ENCODE measurements around a stretch of chr10.

GRCh38 chr10:77948941-77949668 is 22.6 kb upstream of the DLG5 start:
- RRBS = no CpG with 5 or more reads among the region's 13 CpGs

GRCh38 chr10:78039400-78040514 is 6.1 kb downstream of the RPS24 start:
- RRBS = no CpG with 5 or more reads among the region's 6 CpGs

DNA sequence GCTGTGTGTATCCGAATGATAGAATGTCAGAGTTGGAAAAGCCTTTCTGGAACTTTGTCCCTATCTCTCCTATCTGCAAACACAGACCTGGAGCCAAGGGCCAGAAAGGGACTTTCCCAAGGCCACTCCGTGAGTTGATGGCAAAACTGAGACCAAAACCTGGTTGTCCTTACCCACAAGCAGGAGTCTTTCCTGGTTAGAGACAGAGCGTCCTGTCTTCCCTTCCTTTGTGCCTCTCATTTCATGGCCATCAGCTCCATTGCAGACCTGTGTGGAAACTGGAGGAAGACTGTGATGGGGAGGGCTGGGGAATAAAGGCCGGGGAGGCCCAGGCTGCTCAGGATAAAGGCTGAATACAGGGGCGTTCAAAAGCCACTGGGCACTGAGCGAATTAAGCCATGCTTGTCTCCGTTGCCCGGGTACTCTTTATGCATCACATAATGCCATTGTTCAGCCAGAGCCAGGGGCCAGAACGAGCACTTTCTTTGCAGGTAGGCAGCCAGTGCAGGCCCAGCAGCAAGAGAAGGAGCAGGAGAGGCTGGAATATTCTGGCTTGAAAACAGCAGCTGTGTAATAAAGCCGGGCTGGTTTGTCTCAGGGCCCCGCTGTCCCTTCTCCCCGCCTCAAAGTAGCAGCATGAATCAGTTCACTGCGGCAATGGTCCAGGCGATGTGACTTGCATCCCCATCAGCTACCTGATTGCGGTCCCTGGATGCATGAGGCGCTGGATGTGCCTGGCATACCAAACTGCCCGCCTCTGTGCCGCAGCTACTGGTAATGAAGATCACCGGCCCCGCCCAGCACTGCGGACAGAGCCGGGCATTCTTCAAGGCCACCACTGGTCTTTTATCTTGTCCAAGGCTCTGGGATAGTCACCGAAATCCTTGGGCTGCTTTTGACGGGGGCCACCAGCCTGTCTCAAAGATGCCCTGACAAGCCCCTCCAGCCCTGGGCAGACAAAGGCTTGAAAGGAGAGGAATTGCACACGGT is 143.1 kb downstream of the RPS24 start:
- RRBS = 88% methylated on average over 4 of the region's 25 CpGs

GRCh38 chr10:78215516-78216167 is 182.0 kb downstream of the RPS24 start:
- RRBS = 18% methylated on average over 5 of the region's 15 CpGs

- RRBS = no CpG with 5 or more reads among the region's 9 CpGs
Measured at GRCh38 chr10:78299775-78300430, 266.2 kb downstream of the RPS24 start.

GRCh38 chr10:78331847-78332392 is 298.3 kb downstream of the RPS24 start:
- RRBS = no CpG with 5 or more reads among the region's 9 CpGs

- RRBS = no CpG with 5 or more reads among the region's 9 CpGs
Measured at GRCh38 chr10:78401943-78402413, 368.3 kb downstream of the RPS24 start.

GRCh38 chr10:78408659-78409492 is 375.2 kb downstream of the RPS24 start:
- RRBS = no CpG with 5 or more reads among the region's 13 CpGs

- RRBS = no CpG with 5 or more reads among the region's 8 CpGs
Measured at GRCh38 chr10:78744656-78745096, 324.1 kb upstream of the ZMIZ1 start.

GRCh38 chr10:79022573-79023025 is 46.2 kb upstream of the ZMIZ1 start:
- RRBS = no CpG with 5 or more reads among the region's 15 CpGs

GRCh38 chr10:79023026-79023812 is 45.5 kb upstream of the ZMIZ1 start:
- RRBS = no CpG with 5 or more reads among the region's 13 CpGs

- RRBS = no CpG with 5 or more reads among the region's 20 CpGs
Measured at GRCh38 chr10:79141519-79142745, 73.2 kb downstream of the ZMIZ1 start.

DNA sequence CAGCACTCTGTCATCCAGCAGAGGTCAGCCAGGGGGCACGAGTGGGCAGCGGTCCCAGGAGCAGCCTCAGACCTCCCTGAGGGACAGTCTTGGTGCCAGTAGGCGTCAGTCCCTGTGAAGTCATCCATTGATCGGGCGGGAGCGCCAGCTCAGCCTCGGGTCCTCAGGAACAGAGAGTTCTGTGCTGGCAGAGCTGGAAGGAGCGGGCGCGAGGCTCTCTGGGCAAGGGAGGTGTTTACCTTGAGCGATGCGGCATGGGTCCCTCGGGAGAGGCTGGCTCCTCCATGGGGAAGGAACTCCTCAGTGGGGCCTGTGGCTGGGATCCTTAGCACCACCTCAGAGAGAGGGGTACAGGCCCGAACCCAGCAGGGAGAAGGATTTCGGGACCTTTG is 101.1 kb upstream of the PPIF start:
- RRBS = no CpG with 5 or more reads among the region's 15 CpGs

- RRBS = no CpG with 5 or more reads among the region's 6 CpGs
Measured at GRCh38 chr10:79248817-79249336, 98.4 kb upstream of the PPIF start.

DNA sequence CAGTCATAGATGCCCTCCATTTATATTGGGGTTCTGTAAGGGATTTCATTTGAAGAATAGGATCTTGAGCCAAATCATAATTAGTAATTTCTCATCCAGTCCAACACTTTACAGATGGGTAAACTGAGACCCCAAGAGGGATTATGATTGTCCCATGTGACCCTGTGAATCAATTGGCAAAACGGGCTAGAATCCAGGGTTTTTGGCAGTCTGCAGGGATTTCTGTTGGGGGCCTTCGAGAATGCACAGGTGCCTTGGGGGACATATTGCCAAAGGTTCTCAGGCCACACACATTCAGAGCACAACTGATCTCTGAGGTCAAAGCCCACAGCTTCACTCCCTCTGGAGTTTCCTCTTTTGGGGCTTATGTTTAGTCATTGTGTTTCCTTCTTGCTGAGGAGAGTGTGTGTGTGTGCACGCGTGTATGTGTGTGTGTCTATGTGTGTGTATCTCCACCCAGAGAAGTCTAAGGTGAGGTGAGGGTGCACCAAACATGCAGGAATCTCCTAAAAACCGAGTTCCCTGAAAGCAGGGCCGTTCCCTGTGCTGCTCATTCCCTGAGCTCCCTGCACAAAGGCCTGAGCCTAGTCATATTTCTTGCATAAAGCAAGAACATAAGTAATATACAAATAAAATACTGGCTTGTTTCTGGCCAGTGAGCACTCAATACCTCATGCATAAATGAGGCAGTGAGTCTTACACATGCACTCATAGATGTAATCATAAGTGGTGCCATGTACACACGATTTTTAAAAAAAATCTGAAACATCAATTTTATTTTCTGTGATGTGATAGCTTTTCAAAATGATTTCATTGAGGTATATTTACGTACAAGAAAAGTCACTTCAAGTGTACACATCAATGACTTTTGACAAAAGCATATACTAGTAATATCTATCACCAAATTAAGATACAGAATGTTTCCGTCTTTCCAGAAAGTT is 9.0 kb downstream of the PPIF start:
- RRBS = no CpG with 5 or more reads among the region's 9 CpGs

DNA sequence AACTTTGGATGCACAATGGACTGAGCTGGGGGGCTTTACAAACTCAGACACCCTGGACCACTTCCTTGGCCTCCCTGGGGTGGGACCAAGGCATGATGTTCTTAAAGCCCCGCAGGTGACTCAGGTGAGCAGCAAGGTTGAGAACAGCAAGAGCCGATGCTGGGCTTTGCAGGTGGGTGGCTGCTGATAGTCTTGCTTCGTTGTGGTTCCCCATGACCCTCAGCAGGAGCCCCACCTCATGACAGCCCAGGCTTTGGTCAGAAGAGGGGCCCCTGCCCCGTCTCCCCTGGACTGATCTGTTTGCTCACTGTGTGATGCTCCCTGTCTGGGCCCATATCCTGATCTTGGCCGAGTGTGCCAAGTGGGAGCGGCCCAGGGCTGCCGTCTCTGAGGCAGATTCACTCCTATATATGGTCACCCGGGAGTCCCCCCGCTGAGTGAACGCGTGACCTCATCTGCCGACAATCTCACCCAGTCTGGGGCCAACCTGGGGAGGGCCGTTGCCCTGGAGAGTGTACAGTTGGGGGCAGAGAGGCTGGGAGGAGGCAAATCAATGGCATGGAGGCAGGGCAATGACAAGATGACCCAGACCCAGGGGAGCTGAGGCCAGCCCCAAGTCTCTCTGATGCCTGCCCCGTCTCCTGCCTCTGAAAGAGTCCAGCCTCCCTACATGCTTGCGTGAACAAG is 34.5 kb downstream of the PPIF start:
- RRBS = no CpG with 5 or more reads among the region's 15 CpGs

DNA sequence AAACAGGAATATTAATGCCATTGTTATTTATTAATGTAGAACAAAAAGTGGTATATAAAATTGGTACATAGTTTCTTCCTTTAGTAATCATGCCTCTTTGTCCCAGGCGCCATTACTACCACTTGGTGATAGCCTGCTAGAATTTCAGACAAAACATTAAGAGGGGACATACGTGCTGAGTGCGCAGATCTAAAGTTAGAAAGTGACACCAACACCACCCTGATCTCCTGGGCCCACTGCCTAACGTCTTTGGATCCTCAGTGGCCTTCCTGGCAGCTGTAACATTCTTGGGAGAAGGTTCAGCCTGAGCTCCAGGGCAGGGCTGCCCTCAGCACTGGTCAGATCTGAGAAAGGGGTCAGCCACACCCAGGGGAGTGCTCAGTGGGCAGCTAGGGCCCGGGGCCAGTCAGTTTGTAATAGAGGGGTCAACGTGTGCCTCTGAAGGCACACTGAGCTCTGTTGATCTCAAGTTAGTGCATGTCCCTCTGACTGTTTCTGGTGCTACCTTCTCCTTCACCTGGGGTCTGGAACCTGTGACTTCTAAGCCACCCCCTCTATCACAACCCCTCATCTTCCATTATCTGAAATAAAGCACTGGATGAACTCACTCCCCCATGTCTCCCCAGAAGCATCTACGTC is 48.3 kb downstream of the ZCCHC24 start:
- RRBS = no CpG with 5 or more reads among the region's 7 CpGs

DNA sequence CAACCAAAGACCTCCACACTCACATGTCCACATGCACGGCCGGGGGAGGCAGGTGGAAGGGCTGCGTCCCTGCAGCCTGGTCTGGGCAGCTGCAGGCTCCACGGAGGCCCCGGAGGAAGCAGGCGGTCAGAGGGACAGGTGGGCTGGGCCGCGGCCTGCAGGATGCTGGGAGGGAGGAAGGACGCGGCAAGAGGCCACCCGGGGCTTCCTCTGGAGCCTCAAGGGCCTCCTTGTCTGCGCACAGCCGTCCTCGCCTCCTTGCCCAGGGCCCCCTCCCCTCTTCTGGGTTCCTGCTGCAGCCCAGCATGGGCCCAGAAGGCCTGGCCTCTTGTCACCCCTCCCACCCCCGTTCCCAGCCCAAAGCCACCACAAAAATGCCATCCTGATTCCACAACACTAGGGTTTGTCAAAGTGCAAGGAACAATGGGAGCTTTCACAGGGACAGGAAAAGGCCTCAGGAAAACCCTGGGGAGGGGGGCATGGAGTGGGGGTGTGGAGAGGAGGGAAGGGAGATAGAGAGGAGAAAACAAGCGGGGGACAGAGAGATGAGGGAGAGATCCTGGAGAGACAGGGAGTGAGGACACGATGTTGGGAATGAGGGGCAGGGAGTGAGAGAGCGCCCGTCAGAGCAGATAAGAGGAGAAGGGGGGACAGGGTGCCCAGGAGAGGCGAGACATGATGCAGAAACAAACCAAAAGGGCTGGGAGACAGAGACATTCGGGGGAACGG is 41.9 kb downstream of the ZCCHC24 start:
- RRBS = 28% methylated on average over 8 of the region's 22 CpGs

GRCh38 chr10:79472778-79473287 is 27.4 kb upstream of the ZCCHC24 start:
- RRBS = no CpG with 5 or more reads among the region's 4 CpGs

GRCh38 chr10:79765546-79766001 is 61.0 kb upstream of the NUTM2E start:
- RRBS = no CpG with 5 or more reads among the region's 5 CpGs

All from iris pigment epithelial cell (primary cell).